Cardiac muscle cell (in vitro differentiated cells and primary cell): ENCODE data around the genes SPP1, PKD2 and ABCG2.

GRCh38 chr4:84931899-84932525 is 34.5 kb downstream of the WDFY3 start:
- RAMPAGE, long total RNA, result no peak
- RRBS, result no CpG with 5 or more reads among the region's 3 CpGs

- RAMPAGE, long total RNA, result no peak
- RRBS, result no CpG with 5 or more reads among the region's 9 CpGs
These were observed 283.2 kb downstream of the ARHGAP24 start for GRCh38 chr4:85757998-85758802.

- RAMPAGE, long total RNA, result no peak
These were observed 304.2 kb downstream of the ARHGAP24 start for GRCh38 chr4:85779214-85779517.

- RAMPAGE, long total RNA, result no peak
- RRBS, result no CpG with 5 or more reads among the region's 6 CpGs
These were observed 359.6 kb downstream of the MAPK10 start for GRCh38 chr4:86000260-86000630.

DNA sequence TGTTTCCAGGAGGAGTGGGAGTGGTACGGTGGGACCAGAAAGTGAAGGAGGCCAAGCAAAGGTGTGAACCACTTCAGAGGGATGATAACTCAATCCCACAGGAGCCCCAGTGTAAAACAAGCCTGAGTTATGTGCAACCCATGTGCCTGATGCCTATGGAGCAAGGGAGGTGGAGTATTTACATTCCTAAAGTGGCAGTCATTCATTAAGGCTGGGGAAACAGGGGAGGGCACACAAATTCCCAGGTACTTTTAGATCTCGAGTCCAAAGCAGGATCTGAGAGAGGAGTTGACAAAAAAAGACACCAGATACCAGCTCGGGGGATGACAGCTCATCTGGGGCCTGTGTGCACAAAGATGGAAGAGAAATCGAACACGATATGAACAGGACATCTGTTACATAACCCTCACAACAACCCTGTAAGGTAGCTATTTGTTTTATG is 91.7 kb upstream of the MAPK10 start:
- RAMPAGE, long total RNA, result no peak
- RRBS, result no CpG with 5 or more reads among the region's 5 CpGs

GRCh38 chr4:86967741-86968232 is 33.0 kb downstream of the AFF1 start:
- RAMPAGE, long total RNA, result no peak
- RRBS, result no CpG with 5 or more reads among the region's 2 CpGs

- RAMPAGE, long total RNA, result no peak
- RRBS, result no CpG with 5 or more reads among the region's 3 CpGs
These were observed 120.0 kb downstream of the AFF1 start for GRCh38 chr4:87054706-87055224.

DNA sequence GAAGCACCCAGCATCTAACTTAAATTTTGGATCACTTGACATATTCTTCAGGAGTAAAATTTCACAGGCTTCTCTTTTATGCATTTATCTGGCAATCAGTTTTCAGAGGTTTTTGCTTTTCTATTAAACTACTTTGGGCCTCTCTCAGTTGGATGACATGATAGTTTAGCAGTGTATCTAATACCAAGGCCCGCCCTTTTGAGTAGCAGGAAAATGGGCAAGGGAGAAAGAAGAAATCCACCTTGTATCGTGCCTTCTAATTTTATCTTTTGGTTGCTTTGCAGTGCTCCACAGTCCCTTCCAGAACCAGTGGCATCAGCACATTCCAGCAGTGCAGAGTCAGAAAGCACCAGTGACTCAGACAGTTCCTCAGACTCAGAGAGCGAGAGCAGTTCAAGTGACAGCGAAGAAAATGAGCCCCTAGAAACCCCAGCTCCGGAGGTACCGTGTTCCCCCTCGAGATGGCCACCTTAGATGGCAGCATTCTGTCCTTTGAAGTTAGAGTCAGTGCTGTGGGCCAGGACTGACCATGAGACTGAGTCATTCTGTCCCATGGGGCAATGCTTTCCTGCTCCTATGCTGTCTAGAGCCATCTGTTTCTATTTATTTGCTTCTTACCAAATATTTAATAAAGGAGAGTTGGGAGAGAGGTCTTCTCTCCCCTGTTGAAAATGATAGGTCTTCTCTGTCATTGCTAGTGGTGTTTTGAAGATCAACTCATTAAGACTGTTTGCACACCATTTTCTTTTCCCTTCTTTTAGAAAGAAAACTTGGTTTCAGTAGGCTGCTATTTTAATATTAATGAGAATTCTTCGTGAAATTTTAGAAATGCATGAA is 112.3 kb downstream of the KLHL8 start:
- RAMPAGE, long total RNA, result no peak
- RRBS, result no CpG with 5 or more reads among the region's 8 CpGs

GRCh38 chr4:87219586-87220271 is 689 bp downstream of the KLHL8 start:
- RAMPAGE, long total RNA, result no peak
- RRBS, result 1% methylated on average over 38 of the region's 51 CpGs

DNA sequence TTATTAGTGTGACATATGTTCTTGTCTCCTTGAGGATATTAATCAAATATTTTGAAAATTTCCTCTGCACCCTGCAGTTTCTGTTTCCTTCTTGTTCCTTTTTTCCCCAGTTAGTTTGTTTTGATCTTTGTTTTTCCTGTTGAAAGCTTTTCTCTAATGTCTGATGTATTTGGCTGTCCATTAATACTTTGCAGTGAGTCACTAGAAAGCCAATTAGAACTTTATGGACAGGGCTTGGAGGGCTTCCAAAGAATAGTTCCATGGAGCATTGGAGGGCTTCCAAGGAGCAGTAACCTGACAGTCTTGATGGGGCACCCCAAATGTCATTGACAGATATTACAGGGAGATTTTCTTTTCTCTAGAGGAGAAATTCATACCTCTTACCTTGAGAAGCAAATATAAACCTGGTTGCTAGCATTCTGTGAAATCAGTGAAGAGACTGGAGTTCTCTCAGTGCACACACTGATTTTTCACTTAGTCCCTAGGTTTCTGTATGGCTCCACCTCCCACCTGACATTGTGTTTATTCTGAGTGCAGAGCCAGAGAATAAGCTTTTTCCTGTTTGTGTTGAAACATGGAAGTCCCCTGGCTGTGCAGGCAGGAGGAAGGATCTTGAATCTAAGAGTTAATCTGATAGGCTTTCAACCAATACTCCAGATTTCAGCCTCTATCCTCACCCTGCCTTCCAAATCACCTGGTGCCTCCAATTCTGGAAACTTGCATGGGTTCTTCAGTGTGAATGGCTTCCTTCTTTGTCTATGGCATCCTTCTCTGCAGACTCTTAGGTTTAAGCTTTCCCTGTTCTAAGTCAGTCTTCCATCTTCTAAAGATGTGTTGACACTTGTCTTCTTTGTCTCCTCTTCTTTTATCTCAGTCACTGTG is 26.4 kb downstream of the SPARCL1 start:
- RAMPAGE, long total RNA, result no peak

DNA sequence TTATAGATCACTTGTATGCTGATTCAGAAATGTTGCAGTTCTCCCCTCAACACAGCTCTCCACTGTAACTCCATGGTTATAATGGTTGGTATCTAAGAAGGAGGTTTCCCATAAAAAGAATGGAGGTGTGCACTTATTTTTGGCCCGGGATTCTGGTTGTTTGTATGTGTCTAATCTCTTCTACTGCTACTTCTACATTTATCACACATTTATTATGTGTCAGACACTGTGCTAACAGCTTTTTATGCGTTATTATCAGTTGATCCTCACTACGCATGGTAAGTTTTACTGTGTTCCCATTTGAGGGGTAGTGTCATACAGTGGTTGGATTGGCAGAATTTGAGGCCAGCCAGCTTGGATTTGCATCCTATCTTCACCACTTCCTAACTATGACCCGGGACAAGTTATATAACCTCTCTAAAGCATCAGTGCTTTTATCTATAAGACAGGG is 648 bp upstream of the SPARCL1 start:
- RAMPAGE, long total RNA, result no peak
- RRBS, result no CpG with 5 or more reads among the region's 4 CpGs

DNA sequence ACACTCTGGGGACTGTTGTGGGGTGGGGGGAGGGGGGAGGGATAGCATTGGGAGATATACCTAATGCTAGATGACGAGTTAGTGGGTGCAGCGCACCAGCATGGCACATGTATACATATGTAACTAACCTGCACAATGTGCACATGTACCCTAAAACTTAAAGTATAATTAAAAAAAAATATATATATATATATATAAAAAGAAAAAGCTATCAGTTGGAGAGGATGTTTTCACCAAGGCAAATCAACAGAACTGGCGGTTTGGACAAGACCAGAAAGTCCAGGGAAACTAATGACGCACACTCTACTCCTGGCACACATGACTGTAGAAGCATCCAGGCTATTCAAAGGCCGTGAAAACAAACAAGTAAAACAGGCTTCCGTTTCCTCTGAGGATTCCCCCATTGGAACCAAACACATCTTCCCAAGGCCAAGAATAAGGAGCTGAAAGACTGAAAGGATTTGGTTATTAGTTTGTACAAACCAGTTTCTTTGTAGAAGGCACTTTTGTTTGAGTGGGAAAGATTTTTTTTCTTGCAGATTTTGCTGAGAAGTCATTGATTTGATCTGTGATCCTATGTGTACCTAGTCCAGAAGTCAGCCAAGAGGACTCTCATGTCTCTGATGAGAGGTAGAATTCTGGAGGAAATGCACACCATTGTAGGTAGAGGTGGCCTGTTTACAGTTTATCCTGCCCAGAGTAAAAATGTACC is 66.3 kb downstream of the DMP1 start:
- RAMPAGE, long total RNA, result no peak
- RRBS, result no CpG with 5 or more reads among the region's 6 CpGs

GRCh38 chr4:87835236-87835415 is 2.4 kb downstream of the MEPE start:
- RAMPAGE, long total RNA, result no peak
- RRBS, result no CpG with 5 or more reads among the region's 2 CpGs

GRCh38 chr4:87975337-87975998 is at the start of gene SPP1:
Gene SPP1, plus strand, starts transcription at chr4:87975714.
- RAMPAGE, long total RNA, result no peak
- RRBS, result no CpG with 5 or more reads among the region's 9 CpGs

- RAMPAGE, long total RNA, result no peak
- RRBS, result 3% methylated on average over 29 of the region's 80 CpGs
These were observed at the start of gene PKD2 for GRCh38 chr4:88007168-88007819. Gene PKD2, plus strand, starts transcription at chr4:88007635.

GRCh38 chr4:88008679-88009295 is 1.4 kb downstream of the PKD2 start:
- RAMPAGE, long total RNA, result no peak
- RRBS, result no CpG with 5 or more reads among the region's 5 CpGs

- RAMPAGE, long total RNA, result no peak
- RRBS, result no CpG with 5 or more reads among the region's 5 CpGs
These were observed 2.5 kb downstream of the PKD2 start for GRCh38 chr4:88009963-88010253.

DNA sequence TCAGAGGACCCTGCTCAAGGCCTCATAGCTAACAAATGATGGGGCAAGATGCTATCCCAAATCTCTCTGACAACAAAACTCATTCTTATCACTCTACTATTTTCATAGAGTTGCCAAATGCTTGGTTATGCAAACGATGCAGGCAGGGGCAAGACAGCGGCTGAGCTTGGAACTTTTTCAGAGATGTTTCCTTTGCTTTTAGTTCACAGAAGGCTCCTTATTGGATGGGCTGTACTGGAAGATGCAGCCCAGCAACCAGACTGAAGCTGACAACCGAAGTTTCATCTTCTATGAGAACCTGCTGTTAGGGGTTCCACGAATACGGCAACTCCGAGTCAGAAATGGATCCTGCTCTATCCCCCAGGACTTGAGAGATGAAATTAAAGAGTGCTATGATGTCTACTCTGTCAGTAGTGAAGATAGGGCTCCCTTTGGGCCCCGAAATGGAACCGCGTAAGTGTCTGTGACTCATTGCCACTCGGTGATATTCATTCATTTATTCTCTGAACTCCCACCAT is 30.7 kb downstream of the PKD2 start:
- RAMPAGE, long total RNA, result no peak
- RRBS, result no CpG with 5 or more reads among the region's 10 CpGs

- RAMPAGE, long total RNA, result no peak
- RRBS, result 3% methylated on average over 39 of the region's 90 CpGs
These were observed at the start of gene ABCG2 for GRCh38 chr4:88158289-88159459. Gene ABCG2, minus strand, starts transcription at chr4:88158639.

- RAMPAGE, long total RNA, result no peak
- RRBS, result no CpG with 5 or more reads among the region's 10 CpGs
These were observed 50.8 kb downstream of the NAP1L5 start for GRCh38 chr4:88646574-88647517.